GM23338 (cell line): ENCODE results near the genes MOSPD2, TXLNG and RBBP7.

DNA sequence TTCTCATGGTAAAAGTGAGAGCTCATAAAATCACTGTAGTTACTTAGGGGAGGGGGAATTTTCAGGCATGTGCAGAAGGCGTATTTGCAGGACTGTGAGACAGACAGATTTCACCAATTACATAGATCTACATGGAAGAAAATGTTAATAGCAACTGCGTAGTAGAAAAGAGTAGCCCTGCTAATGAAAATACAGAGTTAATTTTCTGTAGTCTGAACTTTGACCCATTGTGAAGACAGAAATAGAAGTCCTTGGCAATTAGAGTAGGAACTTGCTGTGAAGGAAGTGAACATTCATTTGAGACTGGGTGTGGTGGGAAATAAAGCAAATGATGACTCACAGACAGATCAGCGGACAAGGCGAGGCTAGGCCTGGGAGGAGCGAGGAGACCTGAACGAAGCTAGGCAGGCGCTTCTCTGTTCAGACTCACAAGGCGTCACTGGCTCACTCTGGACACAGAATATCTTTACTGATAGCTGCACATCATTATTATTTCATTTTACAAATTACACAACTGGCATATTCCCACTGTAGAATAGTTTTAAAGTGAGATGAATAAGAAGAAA is 57.2 kb upstream of the FAM9C start:
- PRO-cap, result no peak
- RAMPAGE, long total RNA, result no peak

DNA sequence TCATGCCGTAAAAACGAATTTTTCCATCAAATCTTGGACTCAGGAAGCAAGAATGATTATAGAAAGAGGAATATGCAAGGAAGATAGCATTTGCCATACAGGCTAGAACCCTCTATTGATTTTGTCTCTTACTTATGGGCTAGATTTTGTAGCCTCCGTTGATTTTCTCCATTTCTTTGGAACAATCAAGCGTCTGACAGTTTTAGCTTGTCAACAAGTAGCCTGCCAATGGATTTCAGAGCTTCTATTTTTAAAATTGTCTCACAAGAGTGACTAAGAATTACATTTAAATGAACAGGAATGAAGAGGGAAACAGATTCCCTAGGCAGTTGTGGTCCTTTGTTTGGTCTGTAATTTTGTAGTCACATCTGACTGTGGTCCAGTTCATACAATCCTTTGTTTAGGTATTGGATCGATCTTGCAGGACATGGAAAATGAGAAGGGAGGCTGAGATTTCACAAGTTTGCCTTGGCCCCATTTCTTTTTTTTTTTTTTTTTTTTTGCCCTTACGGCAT is 86.7 kb upstream of the EGFL6 start:
- PRO-cap, result no peak
- RAMPAGE, long total RNA, result no peak

DNA sequence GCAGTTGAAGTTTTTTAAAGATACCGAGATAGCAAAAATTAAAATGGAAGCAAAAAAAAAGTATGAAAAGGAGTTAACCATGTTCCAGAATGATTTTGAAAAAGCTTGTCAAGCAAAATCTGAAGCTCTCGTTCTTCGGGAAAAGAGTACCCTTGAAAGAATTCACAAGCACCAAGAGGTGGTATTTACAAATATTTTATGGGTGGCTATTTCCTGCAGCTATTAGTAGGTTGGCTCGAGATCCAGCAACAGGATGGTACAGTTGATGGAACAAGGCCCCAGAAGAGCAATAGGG is 12.2 kb downstream of the OFD1 start:
- PRO-cap, result no peak
- RAMPAGE, long total RNA, result no peak

GRCh38 chrX:13749131-13749570 is 14.6 kb downstream of the OFD1 start:
- PRO-cap, result no peak
- RAMPAGE, long total RNA, result no peak

DNA sequence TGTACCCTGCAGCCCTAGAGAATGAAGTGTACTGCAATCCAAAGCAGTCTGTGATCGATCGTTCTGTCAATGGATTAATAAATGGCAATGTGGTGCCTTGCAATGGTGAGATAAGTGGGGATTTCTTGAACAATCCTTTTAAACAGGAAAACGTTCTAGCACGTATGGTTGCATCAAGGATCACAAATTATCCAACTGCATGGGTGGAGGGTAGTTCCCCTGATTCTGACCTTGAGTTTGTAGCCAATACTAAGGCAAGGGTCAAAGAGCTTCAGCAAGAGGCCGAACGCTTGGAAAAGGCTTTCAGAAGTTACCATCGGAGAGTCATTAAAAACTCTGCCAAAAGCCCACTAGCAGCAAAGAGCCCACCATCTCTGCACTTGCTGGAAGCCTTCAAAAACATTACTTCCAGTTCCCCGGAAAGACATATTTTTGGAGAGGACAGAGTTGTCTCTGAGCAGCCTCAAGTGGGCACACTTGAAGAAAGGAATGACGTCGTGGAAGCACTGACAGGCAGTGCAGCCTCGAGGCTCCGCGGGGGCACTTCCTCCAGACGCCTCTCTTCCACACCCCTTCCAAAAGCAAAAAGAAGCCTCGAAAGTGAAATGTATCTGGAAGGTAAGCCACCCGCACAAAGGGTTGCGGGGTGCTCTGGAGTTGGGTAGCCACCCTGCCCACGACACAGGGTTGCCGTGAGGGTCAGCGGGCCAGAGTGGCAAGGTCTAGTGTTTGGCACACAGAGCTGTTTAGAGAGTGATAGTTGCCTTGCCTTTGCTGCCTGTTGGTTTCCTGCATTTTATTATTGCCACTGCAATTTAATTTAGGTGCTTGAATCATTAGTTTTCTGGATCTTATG is 25.8 kb downstream of the OFD1 start:
- PRO-cap, result no peak
- RAMPAGE, long total RNA, result no peak

DNA sequence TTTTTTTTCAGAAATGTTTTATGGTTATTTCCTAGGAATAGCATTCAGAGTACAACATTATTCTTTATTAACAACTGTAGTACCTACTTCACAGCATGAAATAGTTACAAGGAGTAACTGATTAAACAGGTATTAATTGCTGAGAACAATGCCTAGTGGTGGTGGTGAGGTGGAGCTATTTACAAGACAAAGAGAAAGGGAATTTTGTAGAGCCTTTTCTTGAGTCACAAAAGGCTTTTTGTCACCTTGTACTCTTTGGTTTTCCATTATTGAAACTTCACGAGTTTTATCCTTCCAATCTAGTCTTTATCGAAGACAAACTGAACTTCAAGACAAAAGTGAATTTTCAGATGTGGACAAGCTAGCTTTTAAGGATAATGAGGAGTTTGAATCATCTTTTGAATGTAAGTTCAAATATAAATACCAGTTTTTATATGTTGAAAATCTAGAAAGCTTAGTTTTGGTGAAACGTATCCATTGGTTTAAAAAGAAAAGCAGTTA is 27.5 kb downstream of the OFD1 start:
- PRO-cap, result no peak
- RAMPAGE, long total RNA, result no peak

DNA sequence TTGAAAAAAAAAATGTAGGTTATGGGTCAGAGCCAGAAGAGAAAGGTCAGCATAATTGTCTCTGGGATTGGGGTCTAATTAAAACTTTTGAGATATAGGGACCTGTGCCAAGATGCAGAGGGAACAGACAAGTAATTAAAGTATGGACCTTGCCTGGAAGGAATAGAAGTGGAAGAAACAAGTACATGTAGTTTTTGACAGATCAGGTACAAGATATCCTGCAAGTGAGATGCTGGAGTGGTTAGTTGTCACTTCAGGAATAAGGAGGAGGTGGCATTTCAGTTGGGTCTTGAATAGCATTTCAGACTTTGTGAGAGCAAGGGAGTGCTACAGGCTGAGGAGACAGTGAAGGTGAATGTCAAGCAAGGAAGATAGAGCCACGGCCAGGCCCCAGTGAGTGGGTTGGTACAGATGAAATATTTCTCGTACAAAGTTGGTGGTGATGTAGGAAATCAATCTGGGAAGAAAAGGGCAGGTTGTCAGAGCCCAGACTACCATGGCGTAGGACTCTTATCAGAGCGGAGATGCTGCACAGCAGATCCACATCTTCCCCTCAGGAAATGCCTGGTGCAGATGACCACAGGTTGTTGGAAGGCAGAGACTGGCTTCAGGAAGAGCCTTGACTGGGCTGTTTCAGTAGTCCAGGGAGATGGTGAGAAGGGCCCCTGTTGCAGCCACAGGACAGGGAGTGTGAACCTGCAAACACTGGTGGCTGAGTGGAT is 31.3 kb downstream of the OFD1 start:
- PRO-cap, result no peak
- RAMPAGE, long total RNA, result no peak

GRCh38 chrX:13816069-13816393 is 862 bp downstream of the GPM6B start:
- PRO-cap, result no peak
- RAMPAGE, long total RNA, result no peak

- PRO-cap, result no peak
- RAMPAGE, long total RNA, result no peak
These were observed 35.2 kb upstream of the GEMIN8 start for GRCh38 chrX:14064916-14065257.

DNA sequence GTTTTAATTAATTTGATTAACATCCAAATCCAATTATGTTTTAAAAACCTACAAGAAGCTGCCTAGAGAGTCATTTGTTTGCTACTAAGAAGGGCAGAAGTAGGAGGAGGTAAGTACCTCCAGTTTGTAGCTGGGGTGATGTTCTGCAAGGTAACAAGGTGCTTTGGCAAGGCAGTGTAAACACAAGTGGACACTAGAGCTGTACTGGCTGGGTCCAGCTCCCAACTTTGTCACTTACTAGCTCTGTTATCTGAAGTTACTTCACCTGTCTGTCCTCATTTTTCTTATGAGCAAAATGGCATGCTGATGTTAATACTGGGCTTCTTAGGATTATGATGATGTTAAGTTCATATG is 110.5 kb upstream of the GEMIN8 start:
- PRO-cap, result no peak
- RAMPAGE, long total RNA, result no peak

DNA sequence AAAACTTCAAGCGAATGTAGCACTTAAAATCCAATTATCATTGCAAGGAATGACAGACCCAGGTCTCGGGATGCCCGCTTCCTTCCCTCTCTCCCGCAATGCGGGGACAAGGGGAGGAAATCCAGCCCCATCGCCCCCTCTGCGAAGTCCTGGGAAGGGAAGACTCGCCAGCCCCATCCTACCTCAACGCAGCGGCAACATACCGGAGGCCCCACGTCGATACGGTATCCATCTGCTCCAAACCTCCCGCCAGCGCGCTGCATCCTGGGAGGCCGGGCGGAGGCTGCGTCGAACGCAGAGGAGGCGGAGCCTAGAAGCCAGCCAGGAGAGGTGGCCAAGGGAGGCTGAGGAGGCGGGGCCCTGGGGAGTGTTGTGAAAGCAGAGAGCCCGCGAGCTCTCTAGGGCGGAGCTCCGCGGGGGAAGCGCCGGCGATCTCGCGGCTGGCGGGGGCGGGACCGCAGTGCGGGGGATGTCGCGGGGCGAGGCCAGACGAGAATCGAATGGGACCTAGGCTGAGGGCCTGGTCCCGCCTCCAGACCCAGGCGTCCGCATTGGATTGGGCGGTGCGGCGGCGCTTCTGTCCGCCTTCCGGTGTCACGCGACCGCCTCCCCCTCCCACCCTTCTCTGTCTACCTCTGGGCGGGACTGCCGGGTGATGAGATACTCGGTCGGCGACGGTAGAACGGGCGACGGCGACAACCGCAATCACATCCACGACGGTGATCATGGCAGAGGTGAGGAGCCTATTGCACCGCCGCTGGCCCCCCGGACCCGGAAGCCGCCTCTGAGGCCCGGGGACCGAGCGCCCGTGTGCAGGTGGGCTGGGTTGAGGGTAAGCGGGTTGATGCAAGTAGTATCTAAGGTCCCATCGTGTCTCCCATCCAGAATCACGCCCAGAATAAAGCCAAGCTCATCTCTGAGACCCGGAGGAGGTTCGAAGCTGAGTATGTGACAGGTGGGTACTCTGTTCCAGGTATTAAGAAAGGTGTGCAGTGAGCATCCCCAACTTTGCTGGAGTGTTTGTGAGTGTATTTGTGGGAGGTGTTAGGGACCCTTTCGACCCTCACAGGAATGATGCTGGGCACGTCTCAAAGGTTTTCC is at the start of gene MOSPD2:
MOSPD2 (plus strand) TSS at position 618 of the 1,101 bp plus-strand sequence.
- PRO-cap, result bidirectional peak, plus-strand start at position 460 of the sequence, minus-strand start at position 201 of the sequence; bidirectional peak, plus-strand start at position 708 of the sequence, minus-strand start at position 786 of the sequence
- RAMPAGE, long total RNA, result start-site peak on the plus strand centred at position 622 of the sequence, 42 bp wide, 82 and 12 reads in 2 replicates

GRCh38 chrX:15384633-15385397 is 602 bp upstream of the VEGFD start:
- PRO-cap, result no peak
- RAMPAGE, long total RNA, result no peak

GRCh38 chrX:15674563-15675251 is 10.1 kb upstream of the CLTRN start:
- PRO-cap, result bidirectional peak, plus-strand start at chrX:15674645, minus-strand start at chrX:15674650; bidirectional peak, plus-strand start at chrX:15674990, minus-strand start at chrX:15674783
- RAMPAGE, long total RNA, result no peak

DNA sequence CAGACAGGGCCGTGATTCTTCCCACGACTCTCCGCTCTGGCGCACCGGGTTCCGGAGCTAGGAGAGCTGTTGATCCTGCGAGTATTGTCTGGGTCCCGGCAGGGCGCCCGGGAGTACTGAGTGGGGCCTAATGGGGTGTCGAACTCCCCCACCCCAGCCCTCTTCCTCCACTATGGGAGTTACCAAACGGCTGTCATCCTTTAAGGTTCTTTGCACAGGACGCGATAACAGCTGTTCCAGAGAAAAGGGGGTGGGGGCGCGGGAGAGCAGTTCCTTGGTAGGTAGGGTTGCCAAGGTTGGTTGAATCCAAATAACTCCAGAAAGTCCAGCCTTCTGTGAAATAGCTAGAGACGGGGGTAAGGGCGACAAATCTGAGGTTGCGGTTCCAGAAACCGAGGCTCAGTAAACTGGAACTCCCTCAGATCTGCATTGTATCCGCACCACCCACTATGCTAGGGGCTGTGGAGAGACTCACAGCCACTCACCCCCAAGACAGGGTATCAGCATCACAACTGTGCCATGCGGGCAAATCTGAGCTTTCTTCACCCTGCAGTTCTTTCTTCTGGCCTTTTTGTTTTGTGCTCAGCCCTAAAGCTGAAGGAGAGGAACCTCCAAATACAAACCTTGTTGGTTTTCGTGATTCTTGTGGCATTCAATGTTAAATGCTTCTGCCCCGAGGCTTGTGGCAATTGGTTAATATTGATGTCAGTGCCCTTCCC is 493 bp downstream of the CA5B start:
- PRO-cap, result no peak
- RAMPAGE, long total RNA, result no peak

GRCh38 chrX:15804434-15804808 is 14.1 kb downstream of the ZRSR2 start:
- PRO-cap, result no peak
- RAMPAGE, long total RNA, result no peak

- PRO-cap, result no peak
- RAMPAGE, long total RNA, result no peak
These were observed 23.5 kb upstream of the TXLNG start for GRCh38 chrX:16762528-16763404.

DNA sequence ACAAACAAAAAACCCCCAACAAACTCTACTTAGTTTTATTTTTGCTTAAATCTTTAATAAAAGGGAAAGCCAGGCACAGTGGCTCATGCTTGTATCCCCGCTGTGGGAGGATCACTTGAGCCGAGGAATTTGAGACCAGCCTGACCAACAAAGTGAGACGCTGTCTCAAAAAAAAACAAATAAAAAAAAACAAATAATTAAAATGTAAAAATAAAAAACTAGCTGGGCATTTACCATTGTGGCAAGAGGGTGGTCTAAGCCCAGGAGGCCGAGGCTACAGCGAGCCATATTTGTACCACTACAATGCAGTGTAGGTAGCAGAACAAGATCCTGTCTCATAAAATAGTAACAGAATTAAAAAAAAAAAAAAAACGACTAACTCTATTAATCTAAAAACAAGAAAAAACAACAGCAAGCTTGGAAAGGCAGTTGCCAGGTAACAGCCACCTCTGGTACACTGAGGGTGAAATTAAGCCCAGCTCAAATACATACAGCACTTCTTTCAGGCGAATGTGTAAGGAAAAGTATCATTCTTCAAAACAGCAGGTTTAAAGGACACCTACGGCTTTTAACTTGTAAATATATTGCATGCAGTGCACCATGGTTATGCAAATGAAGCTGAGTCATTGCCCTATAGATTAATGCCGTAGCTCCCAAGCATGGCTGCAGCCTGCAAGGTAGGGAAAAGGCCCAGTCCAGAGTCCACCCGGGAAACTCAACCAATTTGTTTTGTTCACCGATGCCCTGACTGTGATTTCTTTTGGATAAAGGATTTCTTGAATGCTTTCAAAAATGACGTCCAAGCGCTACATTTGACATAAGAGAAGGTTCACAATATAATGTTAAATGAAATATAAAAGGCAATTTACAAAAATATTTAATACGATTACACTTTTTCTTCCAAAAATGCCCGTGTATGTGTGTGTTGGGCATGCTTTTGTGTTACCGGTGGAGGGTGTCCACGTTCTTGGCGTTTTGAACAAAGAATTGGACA is 14.5 kb upstream of the TXLNG start:
- PRO-cap, result bidirectional peak, plus-strand start at position 114 of the sequence, minus-strand start at position 113 of the sequence; bidirectional peak, plus-strand start at position 666 of the sequence, minus-strand start at position 407 of the sequence
- RAMPAGE, long total RNA, result no peak

- PRO-cap, result bidirectional peak, plus-strand start at chrX:16786466, minus-strand start at chrX:16786172; bidirectional peak, plus-strand start at chrX:16786856, minus-strand start at chrX:16786684; bidirectional peak, plus-strand start at chrX:16787159, minus-strand start at chrX:16787097
- RAMPAGE, long total RNA, result no peak
These were observed at the start of gene TXLNG for GRCh38 chrX:16786373-16787239. TSS of gene TXLNG (plus strand) at chrX:16786466.

DNA sequence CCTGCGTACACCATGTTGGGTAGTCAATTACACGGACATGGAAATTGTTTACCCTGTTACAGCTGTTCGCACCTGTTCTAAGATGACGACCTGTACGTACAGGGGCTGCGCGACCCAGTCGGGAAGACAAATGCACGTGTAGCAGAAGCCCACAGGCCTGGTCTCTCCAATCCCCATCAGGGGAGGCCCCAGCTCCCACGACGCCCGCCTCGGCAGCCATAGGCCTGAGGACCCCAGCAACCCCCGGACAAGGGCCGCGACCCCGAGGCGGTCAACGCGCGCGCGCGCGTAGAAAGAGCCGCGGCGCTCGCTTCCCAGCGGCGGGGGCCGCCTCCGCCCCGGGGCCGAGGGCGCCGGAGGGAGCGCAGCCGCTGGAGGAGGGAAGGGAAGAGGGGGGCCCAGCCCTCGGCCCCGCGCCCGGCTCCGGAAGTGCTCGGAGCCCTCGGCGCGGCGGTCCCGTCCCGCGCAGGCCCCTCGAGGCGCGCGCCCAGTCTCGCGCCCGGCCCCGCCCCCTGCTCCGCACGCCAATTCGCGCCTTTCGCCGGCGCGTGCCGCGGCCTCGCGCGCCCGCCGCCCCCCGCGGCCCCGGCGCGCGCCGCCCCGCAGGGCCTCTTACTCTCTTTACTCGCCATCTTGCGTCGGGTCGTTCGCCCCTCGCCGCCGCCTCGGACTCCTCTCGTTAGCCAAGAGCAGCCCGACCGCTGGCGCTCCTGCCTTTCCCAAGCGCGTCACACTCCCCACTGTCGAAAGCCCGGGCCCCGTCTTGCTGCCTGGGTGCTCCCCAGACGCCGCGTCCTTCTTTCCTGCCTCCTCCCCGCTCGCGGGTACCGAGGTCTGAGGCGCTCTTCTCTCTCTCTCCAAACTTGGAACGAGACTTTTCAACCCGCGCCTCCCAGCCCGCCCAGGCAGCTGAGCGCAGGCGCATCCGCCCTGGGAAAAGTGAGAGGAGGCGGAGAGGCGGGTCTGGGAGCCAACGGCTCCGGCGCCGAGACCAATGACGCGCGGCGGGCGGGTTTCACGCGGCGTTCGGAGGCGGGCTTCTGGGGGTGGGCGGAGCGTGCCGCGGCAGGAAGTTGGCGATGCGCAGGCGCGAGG is at the start of gene RBBP7:
RBBP7 (minus strand) TSS at position 941 of the 1,095 bp plus-strand sequence.
- PRO-cap, result bidirectional peak, plus-strand start at position 615 of the sequence, minus-strand start at position 431 of the sequence; bidirectional peak, plus-strand start outside the sequence, minus-strand start at position 836 of the sequence
- RAMPAGE, long total RNA, result start-site peak on the minus strand centred at position 922 of the sequence, 155 bp wide, 2,186 and 134 reads in 2 replicates

GRCh38 chrX:16870982-16871901 is 1.1 kb upstream of the RBBP7 start:
- PRO-cap, result bidirectional peak, plus-strand start at chrX:16871082, minus-strand start at chrX:16871071; bidirectional peak, plus-strand start at chrX:16871311, minus-strand start at chrX:16871187
- RAMPAGE, long total RNA, result no peak